Keratinocyte (primary cell): Measurements from ENCODE around the genes TBC1D24 and PDPK1.

DNA sequence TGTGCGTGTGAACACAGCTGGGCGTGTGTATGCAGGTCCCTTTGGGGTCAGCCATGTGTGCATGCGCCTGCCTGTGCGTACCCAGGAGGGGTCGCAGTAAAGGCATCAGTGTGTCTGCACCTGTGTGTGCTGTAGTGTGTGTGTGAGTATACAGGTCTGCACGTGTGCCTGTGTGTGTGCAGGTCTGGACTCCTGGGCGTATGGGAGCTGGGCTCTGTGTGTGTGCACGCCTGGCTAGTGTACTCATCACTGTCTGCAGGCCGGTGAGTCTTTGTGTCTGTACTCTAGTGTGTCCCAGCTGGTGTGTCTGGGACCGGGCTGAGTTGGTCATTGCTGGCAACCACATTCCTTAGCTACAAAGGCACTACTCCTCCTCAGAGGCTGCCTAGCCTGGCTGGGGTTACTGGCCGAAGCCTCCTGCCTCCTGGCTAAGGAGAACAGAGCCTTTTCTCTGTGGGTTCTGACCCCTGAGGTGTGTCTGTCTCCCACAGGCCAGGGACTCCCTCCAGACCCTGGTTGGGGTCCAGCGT, 933 bp downstream of the NHERF2 start:
CAGE:
- cytosol, long polyA minus RNA: no peak
- cytosol, long polyA plus RNA: no peak
- long polyA plus RNA: no peak
- nucleus, long polyA minus RNA: no peak
- nucleus, long polyA plus RNA: no peak

DNA sequence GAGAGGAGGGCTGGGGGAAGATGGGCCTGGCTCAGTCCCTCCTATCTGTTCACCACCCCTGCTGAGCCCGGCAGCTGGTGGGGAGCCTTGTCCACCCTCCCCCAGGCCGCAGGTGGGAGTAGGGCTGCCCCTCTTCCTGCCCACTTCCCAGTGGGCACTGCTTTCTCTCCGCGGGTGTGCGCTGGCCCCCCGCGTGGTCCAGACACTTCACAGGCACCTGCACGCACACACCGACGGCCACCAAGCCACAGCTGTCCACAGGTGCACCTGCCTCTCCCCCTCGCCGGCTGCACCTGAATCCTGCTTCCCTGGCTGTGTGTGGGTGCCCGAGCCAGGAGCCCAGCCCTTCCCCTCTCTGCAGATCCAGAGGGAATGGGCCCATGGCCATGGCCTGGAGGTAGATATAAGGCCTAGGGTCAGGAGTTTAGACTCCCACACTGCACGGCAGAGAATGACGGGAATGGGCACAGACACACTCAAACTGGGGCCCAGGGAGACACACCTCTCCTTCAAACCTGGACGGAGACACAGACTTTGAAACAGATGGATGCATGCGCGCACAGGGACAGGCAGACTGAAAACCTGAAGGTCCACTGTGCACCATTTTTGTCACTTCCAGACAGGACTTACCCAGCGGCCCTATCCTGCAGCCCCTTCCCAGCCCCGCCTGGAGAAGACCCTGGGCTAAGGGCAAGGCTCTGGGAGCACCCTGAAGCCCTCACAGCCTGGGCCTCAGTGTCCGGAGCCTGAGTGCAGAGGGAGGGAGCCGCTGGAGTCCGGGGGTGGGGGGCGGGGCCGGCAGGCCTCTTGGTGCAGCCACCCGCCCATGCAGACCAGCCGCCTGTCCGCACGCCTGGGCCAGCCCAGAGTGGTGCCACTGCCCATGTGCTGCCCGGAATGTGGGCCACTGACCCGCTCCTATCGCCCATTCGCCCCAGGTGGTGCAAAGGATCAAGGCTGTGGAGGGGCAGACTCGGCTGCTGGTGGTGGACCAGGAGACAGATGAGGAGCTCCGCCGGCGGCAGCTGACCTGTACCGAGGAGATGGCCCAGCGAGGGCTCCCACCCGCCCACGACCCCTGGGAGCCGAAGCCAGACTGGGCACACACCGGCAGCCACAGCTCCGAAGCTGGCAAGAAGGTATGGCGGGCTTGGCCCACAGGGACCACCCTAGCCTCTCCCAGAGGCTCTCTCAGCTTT, 2.3 kb downstream of the NHERF2 start:
CAGE:
- cytosol, long polyA minus RNA: no peak
- cytosol, long polyA plus RNA: no peak
- long polyA plus RNA: no peak
- nucleus, long polyA minus RNA: no peak
- nucleus, long polyA plus RNA: no peak

GRCh38 chr16:2055828-2056528, 8.2 kb downstream of the TSC2 start:
CAGE:
- cytosol, long polyA minus RNA: no peak
- cytosol, long polyA plus RNA: no peak
- long polyA plus RNA: no peak
- nucleus, long polyA minus RNA: no peak
- nucleus, long polyA plus RNA: no peak

CAGE:
- cytosol, long polyA minus RNA: no peak
- cytosol, long polyA plus RNA: no peak
- long polyA plus RNA: no peak
- nucleus, long polyA minus RNA: no peak
- nucleus, long polyA plus RNA: no peak
Measured at GRCh38 chr16:2177643-2178301, 18.6 kb downstream of the CASKIN1 start.

GRCh38 chr16:2474573-2475344, at the start of gene TBC1D24:
Gene TBC1D24, plus strand, starts transcription at chr16:2475127.
CAGE:
- cytosol, long polyA minus RNA: no peak
- cytosol, long polyA plus RNA: no peak
- long polyA plus RNA: no peak
- nucleus, long polyA minus RNA: no peak
- nucleus, long polyA plus RNA: no peak

CAGE:
- cytosol, long polyA minus RNA: no peak
- cytosol, long polyA plus RNA: no peak
- long polyA plus RNA: no peak
- nucleus, long polyA minus RNA: no peak
- nucleus, long polyA plus RNA: no peak
Measured at GRCh38 chr16:2475345-2476006, 549 bp downstream of the TBC1D24 start.

DNA sequence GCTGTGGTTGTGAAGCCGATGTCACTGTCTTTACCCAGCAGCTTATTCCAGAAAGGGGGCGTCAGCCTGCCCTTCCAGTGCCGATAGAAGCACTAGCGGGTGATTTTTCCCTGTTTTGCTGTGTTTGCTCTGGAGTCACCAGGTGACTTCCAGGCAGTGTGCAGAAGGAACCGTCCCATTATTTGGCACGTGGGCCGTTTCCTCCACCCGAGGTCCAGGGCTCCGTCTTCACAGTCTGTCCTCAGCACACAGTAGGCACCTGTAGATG, 1.0 kb downstream of the TBC1D24 start:
CAGE:
- cytosol, long polyA minus RNA: no peak
- cytosol, long polyA plus RNA: no peak
- long polyA plus RNA: no peak
- nucleus, long polyA minus RNA: no peak
- nucleus, long polyA plus RNA: no peak

GRCh38 chr16:2515148-2516051, 1.6 kb downstream of the ATP6V0C start:
CAGE:
- cytosol, long polyA minus RNA: no peak
- cytosol, long polyA plus RNA: no peak
- long polyA plus RNA: no peak
- nucleus, long polyA minus RNA: no peak
- nucleus, long polyA plus RNA: no peak

DNA sequence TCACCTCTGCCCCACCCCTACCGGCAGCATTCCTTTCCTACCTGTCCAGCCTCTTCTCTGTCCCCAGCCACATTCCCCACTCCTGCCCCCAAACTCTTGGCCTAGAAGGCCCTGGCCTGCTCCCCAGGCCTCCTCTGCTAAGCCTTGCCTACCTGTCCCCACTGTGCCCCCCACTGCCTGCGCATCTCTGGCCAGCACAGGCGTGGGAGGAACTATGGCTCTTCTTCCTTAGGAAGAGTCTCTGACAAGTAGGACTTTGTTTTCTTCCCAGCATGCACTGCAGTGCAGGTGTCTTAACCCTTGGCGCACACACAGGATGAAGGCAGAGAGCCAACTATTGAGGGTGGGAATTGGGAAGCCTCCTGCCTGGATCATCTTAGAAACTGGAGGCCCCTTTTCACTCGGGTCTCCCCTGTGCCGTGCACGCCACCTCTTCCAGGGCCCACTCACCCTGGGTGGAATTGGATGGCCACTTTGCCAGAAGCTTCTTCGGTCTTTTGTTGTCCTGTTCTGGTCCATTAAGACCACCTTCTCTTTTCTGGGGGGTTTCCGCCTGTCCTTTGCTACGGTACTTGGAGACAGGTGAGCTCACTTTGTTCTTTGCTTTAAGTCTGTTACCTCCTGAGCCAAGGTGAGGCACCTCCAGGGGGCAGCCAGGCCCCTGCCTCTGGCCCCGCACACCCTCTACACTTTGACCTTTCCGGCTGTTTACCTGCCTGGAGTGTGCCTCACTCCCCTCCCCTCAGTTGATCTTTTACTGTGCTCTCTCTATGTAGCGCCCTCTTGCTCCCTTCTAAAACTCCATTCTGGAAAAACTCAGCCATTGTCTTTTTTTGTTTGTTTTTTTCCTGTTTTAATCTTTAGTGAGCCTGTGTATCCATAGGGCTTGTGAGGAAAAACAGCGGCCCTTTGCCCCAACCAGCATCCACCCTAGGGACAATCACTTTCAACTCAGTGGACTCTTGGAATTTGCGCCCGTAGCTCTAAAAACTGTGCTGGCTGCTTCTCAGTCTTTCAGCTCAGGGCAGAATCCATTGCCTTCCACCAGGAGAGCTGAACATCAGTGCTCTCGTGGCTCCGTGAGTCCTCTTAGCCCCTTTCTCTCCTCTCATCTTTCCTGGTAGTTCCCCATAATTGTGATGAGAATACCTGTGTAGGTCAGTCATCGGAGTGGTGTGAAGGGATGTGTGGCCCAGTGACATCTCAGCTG, 4.0 kb downstream of the AMDHD2 start:
CAGE:
- cytosol, long polyA minus RNA: no peak
- cytosol, long polyA plus RNA: no peak
- long polyA plus RNA: no peak
- nucleus, long polyA minus RNA: no peak
- nucleus, long polyA plus RNA: no peak

DNA sequence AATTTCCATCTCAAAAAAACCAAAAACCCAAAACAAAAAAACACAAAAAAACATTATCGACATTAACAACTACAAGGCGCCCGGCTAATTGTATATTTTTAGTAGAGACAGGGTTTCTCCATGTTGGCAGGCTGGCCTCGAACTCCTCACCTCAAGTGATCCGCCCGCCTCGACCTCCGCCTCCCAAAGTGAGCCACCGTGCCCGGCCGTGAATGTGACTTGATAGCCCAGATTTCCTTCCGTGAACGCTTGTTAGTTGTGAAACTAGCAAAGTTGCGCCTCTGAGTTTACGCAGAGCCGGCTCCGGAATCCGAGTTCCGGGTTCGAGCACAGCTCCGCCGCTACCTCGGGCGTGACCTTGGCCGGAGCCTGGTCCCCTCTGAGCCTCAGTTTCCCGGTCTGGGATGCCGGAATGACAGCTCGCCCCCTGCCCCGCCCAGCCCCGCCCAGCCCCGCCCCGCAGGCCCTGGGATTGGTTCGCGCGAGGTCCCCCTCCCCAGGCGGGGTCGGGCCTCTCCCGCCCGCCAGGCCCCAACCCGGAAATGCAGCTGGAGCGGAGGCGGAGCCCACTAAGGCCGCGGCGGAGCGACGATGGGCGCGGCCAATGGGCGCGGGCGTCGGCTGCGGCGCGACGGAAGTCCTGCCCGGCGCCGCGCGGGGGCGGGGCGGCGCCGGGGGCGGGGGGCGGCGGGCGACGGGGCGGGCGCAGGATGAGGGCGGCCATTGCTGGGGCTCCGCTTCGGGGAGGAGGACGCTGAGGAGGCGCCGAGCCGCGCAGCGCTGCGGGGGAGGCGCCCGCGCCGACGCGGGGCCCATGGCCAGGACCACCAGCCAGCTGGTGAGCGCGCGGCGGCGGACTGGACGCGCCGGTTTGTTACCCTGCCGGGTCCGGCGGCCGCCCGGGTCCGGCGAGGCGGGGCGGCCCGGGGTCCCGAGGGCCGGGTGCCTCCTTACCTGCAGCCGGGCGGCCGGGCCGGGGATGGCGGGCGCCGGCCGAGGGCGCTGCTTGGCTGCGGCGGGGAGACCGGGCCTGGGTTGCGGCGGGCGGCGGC, at the start of gene PDPK1:
TSS of gene PDPK1 (plus strand) at position 723 of the 1,052 bp plus-strand sequence.
CAGE:
- cytosol, long polyA minus RNA: no peak
- cytosol, long polyA plus RNA: start-site peak on the plus strand centred at position 733 of the sequence, 112 bp wide, 18 and 16 reads in 2 replicates
- long polyA plus RNA: start-site peak on the plus strand centred at position 723 of the sequence, 86 bp wide, 56 and 40 reads in 2 replicates
- nucleus, long polyA minus RNA: no peak
- nucleus, long polyA plus RNA: no peak

DNA sequence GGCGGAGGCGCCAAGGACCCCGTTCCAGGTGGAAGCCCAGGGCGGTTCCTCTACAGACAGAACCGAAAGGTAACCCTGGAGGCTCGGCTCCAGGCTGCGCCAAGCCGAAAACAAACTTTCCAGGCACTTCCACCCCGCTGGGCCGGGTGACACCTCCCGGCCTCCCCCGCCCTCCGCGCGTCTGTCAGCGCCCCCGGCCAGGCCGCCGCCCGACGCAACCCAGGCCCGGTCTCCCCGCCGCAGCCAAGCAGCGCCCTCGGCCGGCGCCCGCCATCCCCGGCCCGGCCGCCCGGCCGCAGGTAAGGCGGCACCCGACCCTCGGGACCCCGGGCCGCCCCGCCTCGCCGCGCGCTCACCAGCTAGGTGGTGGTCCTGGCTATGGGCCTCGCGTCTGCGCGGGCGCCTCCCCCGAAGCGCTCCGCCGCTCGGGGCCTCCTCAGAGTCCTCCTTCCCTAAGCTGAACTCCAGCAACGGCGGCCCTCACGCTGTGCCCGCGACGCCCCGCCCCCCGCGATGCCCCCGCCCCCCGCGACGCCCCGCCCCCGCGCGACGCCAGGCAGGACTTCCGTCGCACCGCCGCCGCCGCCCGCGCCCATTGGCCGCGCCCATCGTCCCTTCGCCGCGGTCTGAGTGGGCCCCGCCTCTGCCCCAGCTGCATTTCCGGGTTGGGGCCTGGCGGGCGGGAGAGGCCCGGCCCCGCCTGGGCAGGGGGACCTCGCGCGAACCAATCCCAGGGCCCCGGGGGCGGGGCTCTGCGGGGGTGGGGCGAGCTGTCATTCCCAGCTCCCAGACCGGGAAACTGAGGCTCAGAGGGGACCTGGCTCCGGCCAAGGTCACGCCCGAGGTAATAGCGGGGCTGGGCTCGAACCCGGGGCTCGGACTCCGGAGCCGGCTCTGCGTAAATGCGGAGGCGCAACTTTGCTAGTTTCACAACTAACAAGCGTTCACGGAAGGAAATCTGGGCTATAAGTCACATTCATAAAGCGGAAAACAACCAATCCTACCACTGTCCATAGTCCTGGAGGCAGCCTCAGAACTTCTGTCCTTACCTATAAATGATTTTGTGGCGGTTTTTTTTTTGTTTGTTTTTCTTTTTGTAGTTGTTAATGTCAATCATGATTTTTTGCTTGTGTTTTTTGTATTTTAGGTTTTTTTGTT, 9.0 kb upstream of the KCTD5 start:
CAGE:
- cytosol, long polyA minus RNA: no peak
- cytosol, long polyA plus RNA: no peak
- long polyA plus RNA: no peak
- nucleus, long polyA minus RNA: no peak
- nucleus, long polyA plus RNA: no peak

GRCh38 chr16:2686984-2687917, 4.9 kb downstream of the KCTD5 start:
CAGE:
- cytosol, long polyA minus RNA: no peak
- cytosol, long polyA plus RNA: no peak
- long polyA plus RNA: no peak
- nucleus, long polyA minus RNA: no peak
- nucleus, long polyA plus RNA: no peak

DNA sequence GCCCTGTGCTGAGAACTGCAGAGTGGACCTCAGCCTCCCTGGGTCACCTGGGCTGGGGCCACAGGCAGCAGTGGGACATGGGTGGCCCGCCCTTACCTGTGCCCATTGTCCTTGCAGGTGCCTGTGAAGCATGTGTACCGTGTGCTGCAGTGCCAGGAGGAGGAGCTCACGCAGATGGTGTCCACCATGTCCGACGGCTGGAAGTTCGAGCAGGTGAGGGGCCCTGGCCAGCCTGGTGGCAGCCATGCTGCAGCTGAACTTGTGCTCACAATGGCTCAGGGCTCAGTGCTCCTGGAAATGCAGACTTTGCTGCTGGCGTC, 17.3 kb downstream of the KCTD5 start:
CAGE:
- cytosol, long polyA minus RNA: no peak
- cytosol, long polyA plus RNA: no peak
- long polyA plus RNA: no peak
- nucleus, long polyA minus RNA: no peak
- nucleus, long polyA plus RNA: no peak

DNA sequence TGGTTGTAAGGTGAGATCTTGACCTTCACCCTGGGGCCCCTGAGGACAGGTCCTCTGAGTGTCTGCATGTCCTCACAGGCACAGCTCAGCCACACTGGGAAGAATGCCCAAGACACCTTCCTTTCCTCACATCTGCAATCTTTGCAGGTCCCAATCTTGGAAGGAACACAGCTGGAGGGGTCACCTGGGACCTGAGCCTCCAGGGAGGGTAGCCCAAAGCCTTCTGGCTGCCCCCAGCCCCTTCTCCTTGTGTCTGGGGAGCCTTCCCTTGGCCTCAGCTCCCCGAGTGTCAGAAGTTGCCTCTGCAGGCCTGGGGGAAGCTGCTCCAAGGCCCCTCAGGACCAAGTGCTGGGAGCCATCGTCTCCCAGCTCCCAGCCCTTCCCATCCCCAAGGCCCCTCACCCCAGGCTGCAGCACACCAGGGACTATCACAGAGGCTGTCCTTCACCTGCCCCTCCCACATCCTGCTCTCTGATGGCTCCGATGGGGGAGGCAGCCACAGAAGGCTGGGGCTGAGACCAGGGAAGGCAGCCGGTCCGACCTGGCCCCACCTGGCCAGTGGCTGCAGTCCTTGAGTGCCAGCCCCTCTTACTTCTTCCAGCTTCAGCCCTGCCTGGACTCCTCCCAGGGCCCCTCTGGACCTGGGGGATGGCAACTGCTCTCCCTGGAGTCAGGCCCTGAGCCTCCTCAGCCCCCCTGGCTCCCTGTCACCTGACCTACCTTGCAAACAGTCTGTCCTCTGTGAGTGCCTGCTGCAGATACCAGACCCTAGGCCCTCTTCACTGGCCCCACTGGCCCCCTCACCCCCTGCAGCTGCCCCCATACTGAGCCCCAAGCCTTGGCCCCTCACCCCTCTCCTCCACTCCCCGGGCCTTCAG, 12.9 kb upstream of the SRRM2 start:
CAGE:
- cytosol, long polyA minus RNA: no peak
- cytosol, long polyA plus RNA: no peak
- long polyA plus RNA: no peak
- nucleus, long polyA minus RNA: no peak
- nucleus, long polyA plus RNA: no peak

GRCh38 chr16:2765055-2766024, 11.7 kb downstream of the ELOB start:
CAGE:
- cytosol, long polyA minus RNA: no peak
- cytosol, long polyA plus RNA: no peak
- long polyA plus RNA: no peak
- nucleus, long polyA minus RNA: no peak
- nucleus, long polyA plus RNA: no peak

CAGE:
- cytosol, long polyA minus RNA: no peak
- cytosol, long polyA plus RNA: no peak
- long polyA plus RNA: no peak
- nucleus, long polyA minus RNA: no peak
- nucleus, long polyA plus RNA: no peak
Measured at GRCh38 chr16:2795619-2796268, 2.5 kb upstream of the PRSS41 start.

GRCh38 chr16:2799613-2800321, 1.5 kb downstream of the PRSS41 start:
CAGE:
- cytosol, long polyA minus RNA: no peak
- cytosol, long polyA plus RNA: no peak
- long polyA plus RNA: no peak
- nucleus, long polyA minus RNA: no peak
- nucleus, long polyA plus RNA: no peak

DNA sequence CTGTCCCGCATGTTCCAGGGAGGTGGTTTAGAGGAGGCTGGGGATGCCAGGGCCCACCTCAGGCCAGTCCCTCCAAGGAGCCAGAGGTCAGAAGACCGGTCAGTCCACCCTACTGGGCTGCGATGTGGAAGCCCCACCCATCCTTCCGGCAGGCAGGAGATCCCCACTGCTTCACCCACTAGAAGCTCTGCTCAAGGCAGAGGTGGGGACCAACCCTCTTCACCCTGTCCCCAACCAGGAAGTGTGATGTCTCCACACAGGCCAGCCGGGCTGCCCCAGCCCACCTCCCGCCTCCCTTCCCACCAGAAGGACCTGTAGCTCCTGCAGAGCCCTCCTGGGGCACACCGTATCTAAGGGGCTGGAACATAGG, 11.8 kb downstream of the ZG16B start:
CAGE:
- cytosol, long polyA minus RNA: no peak
- cytosol, long polyA plus RNA: no peak
- long polyA plus RNA: no peak
- nucleus, long polyA minus RNA: no peak
- nucleus, long polyA plus RNA: no peak

GRCh38 chr16:2858465-2859130, 628 bp upstream of the PRSS22 start:
CAGE:
- cytosol, long polyA minus RNA: no peak
- cytosol, long polyA plus RNA: no peak
- long polyA plus RNA: no peak
- nucleus, long polyA minus RNA: no peak
- nucleus, long polyA plus RNA: no peak

GRCh38 chr16:3006773-3008041, 5.5 kb upstream of the CLDN9 start:
CAGE:
- cytosol, long polyA minus RNA: no peak
- cytosol, long polyA plus RNA: no peak
- long polyA plus RNA: no peak
- nucleus, long polyA minus RNA: no peak
- nucleus, long polyA plus RNA: no peak